Lower leg skin (tissue), 2 donors: ENCODE measurements around a stretch of chr10.

DNA sequence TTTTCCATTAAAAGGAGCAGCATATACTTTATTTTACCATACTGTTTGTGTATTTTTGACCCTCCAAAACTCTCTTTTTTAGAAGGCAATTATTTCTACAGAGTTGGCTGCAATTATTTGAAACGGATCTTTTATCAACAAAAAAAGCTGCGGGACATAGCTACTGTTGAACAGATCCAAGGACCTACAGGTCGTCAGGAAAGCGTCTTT lies 93.0 kb upstream of the MKX start:
- PRO-cap, result no peak
- RAMPAGE, long total RNA, 2 experiments, result no peak in any of the 2 experiments

DNA sequence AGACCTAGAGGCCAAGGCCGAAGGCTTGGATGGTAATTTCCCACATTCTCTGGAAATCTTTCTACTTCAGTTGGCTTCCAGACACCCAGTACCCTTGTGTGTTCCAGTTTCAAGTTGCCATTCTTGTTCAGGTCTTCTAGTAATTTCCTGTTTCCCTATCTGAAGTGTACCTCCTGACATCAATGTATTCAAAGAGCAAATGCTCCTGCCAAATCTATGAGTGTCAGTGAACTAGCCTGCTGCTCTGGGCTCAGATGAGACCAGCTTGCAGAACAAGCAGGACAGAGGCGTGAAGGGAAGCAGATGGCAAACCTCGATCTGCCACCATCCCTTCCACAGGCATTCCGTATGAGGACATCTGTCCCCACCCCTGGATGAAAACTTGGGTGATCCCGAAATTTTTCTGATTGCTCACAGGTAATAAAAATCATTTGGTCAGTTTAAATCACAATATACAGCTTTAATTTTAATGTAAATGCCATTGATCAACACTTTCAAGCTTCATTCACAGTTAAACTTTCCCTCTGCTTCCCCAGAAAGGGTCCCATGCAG lies 4.4 kb upstream of the MPP7 start:
- PRO-cap, result no peak
- RAMPAGE, long total RNA, 2 experiments, result no peak in any of the 2 experiments

DNA sequence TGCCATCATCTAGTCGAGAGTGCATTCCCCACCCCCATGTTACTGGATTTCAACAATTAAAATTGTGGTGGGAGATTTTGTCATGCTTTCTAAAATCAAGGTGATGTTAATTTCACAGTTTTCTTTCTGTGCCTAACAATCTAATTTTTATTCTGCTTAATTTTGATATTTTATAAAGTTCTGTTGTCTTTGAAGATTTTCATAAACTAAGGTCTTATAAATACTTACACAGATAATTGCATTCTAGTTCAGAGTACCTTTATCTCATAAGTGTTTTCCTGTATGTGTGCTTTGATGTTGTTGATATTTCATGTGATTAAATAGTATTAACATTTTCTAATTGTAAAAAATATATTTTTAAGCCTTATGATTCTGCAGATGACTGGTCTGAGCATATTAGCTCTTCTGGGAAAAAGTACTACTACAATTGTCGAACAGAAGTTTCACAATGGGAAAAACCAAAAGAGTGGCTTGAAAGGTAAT lies 56.5 kb downstream of the WAC start:
- PRO-cap, result no peak
- RAMPAGE, long total RNA, 2 experiments, result no peak in any of the 2 experiments

GRCh38 chr10:28619401-28620244 lies 57.7 kb upstream of the BAMBI start:
- PRO-cap, result no peak
- RAMPAGE, long total RNA, 2 experiments, result no peak in any of the 2 experiments

- PRO-cap, result bidirectional peak, plus-strand start at chr10:28668928, minus-strand start at chr10:28668814
- RAMPAGE, long total RNA, 2 experiments, result no peak in any of the 2 experiments
Observed at GRCh38 chr10:28668291-28669353, 8.7 kb upstream of the BAMBI start.

- PRO-cap, result no peak
- RAMPAGE, long total RNA, 2 experiments, result no peak in any of the 2 experiments
Observed at GRCh38 chr10:28939629-28940231, 262.4 kb downstream of the BAMBI start.

DNA sequence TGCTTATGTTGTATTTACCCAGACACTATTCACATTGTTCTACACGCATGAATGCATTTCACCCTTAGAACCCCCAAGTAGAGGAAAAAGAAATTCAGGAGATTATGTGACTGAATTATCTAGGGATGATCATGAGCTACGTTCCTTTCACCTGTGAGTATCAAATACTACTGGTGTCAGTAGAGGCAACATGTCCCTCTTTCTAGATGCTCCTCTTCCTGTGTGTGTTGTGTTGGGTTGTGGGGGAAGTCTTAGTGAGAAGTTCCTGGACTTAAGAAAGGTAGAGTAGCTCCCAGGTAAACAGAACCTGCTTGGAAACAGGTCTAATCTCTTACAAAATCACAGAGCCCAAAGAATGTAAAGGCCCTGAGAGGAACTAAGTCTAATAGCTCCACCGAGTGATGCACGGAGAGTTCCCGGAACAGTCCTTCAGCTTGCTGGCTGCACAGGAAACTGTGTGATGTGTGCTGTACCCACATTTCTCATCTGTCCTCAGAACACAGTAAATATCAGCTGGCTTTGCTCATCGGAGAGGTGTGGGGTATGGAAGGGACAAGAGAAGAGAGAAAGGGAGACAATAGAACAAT lies 182.7 kb upstream of the LYZL1 start:
- PRO-cap, result no peak
- RAMPAGE, long total RNA, 2 experiments, result no peak in any of the 2 experiments

DNA sequence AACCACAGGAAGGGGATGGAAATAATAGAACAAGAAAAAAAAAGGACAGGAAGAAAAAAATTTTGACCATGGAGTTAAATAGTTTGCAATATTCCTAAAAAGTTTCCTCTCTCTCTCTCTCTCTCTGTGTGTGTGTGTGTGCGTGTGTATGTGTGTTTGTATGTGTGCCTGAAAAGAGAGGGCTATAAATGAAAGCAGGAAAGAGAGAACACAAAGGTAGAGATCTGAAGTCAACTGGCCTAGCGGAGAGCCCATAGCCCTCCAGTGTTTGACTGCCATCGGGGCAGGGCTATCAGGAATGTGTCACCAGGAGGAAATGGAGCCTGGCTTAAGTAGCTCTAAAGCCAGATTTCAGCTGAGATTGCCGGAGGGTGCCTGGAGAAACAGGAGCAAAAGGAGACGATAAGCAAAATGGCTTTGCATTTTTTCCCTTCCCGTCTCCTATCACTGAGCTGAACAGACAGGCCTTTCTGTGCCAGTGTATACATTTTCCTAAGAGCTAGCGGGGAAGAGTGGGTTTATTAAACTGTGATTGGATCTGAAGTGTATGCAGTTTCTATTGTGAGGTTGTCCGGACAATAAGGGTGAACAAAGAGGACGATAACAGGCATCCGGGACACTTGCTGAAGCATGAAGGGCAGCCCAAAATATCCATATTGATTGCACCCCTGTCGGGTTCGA lies 175.7 kb upstream of the LYZL1 start:
- PRO-cap, result no peak
- RAMPAGE, long total RNA, 2 experiments, result no peak in any of the 2 experiments

DNA sequence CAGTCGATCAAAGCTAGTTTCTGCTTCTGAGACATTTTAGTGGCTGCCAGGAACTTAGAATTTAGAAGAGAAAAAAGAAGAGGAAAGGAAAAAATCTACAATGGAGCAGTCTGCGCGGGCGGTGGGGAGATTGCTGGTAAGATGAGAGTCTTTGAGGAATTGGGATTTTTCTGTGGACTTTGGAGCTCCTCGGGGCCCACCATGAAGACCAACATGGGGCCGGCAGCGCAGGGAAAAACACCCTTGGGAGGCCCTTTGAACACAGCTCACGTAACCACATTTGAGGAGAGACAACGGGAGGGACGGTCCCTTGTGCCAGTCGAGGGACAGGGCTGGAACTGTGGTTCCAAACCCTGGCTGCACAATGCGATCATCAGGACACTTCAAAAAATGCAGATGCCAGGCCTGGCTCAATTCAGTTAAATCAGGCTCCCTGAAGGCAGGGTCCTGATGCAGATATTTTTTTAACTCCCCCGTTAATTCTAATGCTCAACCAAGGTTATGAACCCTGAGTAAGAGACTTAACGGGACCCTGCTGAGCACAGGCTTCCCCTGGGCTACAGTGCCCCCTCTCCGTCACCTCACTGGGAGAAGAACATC lies 30.3 kb downstream of the LYZL1 start:
- PRO-cap, result no peak
- RAMPAGE, long total RNA, 2 experiments, result no peak in any of the 2 experiments

- PRO-cap, result no peak
- RAMPAGE, long total RNA, 2 experiments, result no peak in any of the 2 experiments
Observed at GRCh38 chr10:29486006-29486735, 148.6 kb downstream of the SVIL start.

DNA sequence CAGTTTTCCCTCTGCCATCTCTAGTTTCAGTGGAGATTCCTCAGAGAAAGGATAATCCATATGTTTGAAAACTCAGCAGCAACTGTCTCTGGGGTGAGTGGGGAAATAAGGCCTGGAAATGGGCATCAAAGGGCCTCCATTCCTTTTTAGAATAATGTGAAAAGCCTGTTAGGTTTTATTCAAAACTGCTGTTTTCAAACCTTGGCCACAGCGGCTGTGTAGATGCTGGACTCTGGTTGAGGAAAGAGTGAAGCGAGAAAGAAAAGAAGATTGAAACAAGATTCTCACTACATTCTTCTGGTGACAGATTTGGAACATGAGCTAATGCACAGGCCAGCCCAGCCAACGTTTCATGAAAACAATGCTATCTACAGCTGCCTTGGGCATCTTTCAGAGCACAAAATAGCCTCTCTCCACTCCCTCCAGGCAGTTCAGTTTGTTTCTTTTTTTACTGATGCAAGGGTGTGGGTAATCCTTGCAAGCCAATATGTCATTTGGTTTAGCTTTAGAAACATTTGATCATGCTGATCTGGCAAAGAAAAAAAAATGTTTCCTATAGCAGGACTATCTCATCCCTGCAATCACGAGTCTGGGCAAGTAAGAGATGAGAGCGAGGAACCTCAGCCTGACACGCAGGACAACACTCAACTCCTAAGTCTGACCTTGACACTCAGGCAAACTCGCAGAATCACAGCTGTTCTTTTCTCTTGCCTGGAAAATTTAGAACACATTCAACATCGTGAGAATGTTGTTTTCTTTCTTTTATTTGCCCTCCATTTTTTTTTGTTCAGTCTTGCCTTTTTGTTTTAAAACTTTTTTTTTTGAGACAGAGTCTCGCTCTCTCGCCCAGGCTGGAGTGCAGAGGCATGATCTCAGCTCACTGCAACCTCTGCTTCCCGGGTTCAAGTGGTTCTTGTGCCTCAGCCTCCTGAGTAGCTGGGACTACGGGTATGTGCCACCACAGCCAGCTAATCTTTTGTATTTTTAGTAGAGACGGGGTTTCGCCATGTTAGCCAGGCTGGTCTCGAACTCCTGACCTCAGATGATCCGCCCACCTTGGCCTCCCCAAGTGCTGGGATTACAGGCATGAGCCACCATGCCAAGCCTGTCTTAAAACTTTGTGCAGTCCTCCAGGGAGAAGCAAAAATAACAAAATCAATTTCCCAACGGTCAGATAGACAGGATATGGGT lies 35.8 kb downstream of the SVIL start:
- PRO-cap, result unidirectional peak, plus-strand start at position 647 of the sequence
- RAMPAGE, long total RNA, 2 experiments, result no peak in any of the 2 experiments

DNA sequence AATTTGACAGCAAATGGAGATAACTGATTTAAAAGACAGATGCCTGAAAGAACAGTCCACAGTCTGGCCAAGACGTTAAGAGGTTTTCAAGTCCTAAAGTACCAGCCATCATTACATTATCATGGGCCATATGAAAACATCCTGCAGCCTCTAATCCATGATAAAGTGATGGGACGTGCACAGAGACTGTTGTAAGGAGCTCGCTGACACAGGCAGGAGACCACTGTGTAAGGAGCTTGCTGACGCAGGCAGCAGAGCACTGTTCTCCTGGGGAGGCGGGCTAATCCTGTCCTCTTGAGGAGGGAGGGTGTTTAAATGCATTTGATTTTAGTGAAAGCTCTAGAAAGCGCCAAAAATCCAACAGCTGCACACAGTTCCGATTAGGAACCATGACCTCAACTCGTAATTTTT lies 16.9 kb downstream of the SVIL start:
- PRO-cap, result no peak
- RAMPAGE, long total RNA, 2 experiments, result no peak in any of the 2 experiments

GRCh38 chr10:29640239-29641100 lies 5.7 kb upstream of the SVIL start:
- PRO-cap, result no peak
- RAMPAGE, long total RNA, 2 experiments, result no peak in any of the 2 experiments

- PRO-cap, result no peak
- RAMPAGE, long total RNA, 2 experiments, result no peak in any of the 2 experiments
Observed at GRCh38 chr10:29651278-29652257, 16.8 kb upstream of the SVIL start.

GRCh38 chr10:29652996-29653554 lies 18.3 kb upstream of the SVIL start:
- PRO-cap, result no peak
- RAMPAGE, long total RNA, 2 experiments, result no peak in any of the 2 experiments

GRCh38 chr10:29688015-29688507 lies 53.3 kb upstream of the SVIL start:
- PRO-cap, result no peak
- RAMPAGE, long total RNA, 2 experiments, result no peak in any of the 2 experiments

DNA sequence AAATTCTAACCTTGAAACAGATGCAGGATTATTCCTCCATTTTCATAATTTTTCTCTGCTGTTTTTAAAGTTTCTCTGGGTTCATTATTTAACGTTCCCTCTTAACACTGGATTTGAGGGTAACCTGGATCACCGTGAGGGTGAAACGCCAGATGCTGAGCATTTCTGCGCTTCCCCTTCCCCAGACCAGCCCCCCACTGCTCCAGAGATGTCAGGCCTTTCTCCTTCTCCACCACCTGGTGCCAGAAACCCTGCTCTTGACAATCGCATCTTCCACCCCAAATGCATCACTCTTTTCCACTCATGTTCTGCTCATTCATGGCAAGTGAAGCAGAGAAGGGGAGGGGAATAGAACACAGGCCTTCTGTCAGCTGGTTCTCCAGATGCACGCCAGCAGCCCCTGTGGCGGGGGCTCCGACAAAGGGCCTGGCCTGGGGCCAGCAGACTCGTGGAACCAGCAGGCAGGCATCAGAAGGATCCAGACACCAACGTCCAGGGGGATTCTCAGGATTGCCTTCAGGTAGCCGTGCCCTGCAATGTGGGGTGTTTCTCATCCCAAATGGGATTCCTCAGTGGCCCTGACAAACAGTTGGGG lies 68.5 kb upstream of the SVIL start:
- PRO-cap, result no peak
- RAMPAGE, long total RNA, 2 experiments, result start-site peak on the minus strand in 1 of 2 experiments, centred at position 231 of the sequence, 5 reads per replicate

DNA sequence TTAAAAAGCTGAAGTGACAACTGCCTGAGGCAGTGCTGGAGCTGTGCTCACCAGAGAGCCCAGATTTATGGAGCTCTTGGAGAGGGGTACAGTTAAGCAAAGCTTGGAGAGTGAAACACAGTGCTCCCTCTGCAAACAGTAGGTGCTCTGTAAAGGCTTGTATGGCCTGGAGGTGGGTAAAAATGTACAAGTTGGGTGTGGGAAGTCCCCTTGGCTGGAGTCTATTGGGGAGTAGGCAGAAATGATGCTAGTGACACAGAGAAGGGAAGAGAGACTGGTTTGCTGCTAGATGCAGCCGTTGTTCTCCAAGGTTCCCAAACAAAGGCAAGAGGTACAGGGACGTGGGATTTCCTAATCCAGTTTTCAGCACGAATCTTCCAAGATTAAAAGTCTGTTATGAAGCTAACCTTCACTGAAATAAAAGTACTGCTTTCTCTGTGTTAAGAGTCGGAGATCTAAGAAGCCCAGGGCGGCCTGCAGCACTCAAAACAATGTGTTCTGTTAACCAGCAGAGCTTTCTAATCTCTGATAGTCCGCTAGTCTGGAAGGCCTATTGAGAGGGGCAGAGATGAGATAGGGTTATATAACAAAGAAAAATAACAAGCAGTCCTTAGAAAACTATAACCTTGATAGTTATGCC lies 106.0 kb upstream of the SVIL start:
- PRO-cap, result no peak
- RAMPAGE, long total RNA, 2 experiments, result no peak in any of the 2 experiments

DNA sequence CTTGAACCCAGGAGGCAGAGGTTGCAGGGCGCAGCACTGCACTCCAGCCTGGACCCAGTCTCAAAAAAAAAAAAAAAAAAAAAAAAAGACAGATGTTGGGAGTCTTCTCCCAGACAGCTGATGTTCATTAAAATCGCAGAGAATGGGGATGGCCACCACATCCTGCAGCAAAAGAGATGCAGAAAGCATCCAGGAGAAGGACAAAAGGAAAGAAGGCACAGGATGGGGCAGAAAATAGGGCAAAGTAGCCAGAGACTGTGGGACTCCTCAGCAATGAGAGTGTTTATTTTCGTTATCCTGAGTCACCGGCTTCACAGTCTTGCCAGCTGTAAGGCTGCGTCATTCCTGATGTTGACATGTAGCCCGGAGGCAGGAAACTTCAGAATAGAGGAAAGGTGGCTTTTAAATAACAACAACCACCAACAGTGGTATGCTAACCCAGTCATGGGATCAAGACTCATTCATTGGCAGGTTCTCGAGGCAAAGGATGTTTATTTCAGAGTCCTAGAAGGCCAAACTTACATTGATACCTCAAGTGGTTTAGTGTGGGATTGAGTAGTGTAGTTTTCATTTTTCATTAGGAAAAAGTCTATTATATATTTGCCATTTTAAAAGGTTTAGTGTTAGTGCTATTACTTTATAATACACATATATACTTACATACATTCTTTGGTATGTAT lies 149.6 kb upstream of the SVIL start:
- PRO-cap, result no peak
- RAMPAGE, long total RNA, 2 experiments, result no peak in any of the 2 experiments

DNA sequence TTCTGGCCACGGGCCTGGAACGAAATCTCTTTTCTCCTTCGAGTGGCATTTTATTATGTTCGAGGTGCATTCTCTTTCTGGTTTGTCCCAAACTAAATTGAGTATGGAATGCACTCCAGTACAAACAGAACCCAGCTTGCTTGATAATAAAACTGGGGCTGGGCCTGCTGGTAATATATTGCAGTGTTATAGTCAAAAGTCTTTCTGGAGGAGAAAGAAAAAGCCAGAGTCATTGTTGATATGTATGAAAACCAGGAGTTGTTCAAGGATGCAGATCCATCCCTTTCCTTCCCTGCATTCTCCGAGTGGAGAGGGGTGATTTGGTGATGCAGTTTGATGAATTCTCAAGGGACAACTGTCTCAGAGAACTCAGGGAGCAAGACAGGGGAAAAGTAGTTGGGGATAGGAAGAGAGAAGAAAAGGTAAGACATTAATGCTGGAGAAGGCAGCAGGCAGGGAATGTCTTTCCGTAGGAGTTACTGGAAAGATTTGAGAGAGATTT lies 160.6 kb upstream of the SVIL start:
- PRO-cap, result no peak
- RAMPAGE, long total RNA, 2 experiments, result no peak in any of the 2 experiments